Right ventricle myocardium (tissue), 1 donor: ENCODE measurements around the gene POTED.

GRCh38 chr21:5117534-5118026 lies 5403.8 kb upstream of the TPTE start:
- PRO-cap, 2 experiments = no peak in any of the 2 experiments

- PRO-cap, 2 experiments = no peak in any of the 2 experiments
Observed at GRCh38 chr21:5123576-5124001, 5397.8 kb upstream of the TPTE start.

- PRO-cap, 2 experiments = no peak in any of the 2 experiments
Observed at GRCh38 chr21:6318208-6318775, 4203.1 kb upstream of the TPTE start.

DNA sequence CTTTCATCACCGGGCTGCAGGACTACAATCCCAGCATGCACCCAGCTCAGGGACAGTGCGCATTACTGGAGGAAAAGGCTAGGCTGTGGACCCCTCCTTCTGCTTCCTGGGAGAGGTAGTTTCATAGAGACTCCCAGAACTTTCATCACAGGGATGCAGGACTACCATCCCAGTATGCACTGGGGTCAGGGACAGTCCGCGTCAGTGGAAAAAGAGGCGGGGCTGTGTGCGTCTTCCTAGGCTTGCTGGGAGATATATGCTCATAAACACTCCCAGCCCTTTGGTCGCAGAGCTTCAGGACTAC lies 4149.6 kb upstream of the TPTE start:
- PRO-cap, 2 experiments = no peak in any of the 2 experiments

- PRO-cap, 2 experiments = no peak in any of the 2 experiments
Observed at GRCh38 chr21:13609662-13610020, at the start of gene POTED. Gene POTED (plus strand): TSS chr21:13609777.

DNA sequence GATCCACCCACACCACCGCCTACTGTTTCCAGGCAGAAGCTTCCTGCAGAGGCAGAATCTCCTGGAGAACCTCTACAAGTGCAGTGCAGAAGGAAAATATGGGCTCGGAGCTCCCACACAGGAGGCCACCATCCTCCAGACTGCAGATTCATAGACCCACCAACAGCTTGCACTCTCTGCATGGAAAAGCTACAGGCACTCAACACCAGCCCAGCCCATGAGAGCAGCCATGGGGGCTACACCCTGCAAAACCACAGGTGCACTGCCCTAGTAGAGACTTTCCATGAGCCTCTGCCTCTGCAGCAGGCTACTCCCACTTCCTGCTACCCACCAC lies 284.1 kb downstream of the POTED start:
- PRO-cap, 2 experiments = no peak in any of the 2 experiments

DNA sequence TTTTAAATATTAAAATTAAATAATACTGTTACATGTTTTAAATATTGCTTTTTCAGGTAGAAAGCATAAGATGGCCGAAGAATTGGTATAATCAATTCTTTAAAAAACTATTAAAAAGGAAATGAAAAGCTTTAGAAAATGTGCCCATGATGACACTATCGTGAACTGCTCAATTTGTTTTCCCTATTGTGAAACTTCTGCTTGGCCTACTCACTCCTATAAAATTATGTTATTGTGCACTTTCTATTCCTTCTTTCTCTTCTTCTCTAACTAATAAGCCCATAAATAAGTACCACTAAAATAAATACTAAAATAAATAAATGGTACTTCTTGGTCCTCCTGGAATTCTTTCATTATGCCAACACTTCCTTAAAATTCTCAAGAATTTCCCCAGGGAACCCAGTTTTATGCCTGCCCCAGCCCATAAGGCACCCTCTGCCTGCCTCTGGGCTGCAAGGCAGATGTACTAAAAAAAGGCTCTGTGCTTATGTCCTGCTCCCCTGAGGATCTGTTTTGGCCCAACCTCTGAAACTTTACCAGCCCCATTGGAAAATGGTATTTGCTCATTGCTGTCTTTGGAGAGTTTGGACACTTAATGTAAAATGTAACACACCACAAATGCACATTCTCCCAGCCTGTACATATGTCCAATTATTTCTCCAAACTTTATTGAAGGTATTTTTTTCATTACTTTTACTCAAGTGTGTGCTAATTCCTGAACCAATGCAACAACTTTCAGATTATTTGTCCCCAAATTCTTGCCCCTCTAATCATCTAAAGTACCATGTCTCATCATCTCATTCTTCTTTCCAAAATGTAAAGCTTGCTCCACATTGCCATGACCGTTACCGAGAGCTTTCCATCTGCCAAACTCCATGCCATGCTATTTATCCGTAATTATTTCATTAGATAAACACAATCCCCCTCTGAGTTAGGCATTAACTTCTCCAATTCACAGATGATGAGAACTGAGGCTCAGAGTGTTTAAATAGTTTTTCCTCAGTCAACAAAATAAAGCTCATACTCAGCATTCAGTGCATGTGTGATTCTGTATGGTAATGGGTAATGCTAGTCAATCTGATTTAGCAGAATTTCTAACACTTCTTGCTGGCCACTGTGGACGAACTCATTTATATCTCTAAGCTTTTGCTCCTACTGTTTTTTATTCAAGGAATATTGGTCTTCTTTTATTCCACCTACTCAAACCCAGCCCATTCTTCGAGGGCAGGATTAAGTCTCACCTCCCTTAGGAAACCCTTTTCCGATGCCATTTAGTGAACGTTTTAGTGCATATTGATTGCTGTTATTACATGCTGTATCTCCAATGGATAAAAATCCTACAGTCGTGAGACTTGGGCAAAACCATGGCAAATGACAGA lies 17.6 kb downstream of the SAMSN1 start:
- PRO-cap, 2 experiments = no peak in any of the 2 experiments

GRCh38 chr21:14977470-14978245 lies 87.1 kb downstream of the NRIP1 start:
- PRO-cap, 2 experiments = no peak in any of the 2 experiments

- PRO-cap, 2 experiments = no peak in any of the 2 experiments
Observed at GRCh38 chr21:15055570-15055926, 9.3 kb downstream of the NRIP1 start.

DNA sequence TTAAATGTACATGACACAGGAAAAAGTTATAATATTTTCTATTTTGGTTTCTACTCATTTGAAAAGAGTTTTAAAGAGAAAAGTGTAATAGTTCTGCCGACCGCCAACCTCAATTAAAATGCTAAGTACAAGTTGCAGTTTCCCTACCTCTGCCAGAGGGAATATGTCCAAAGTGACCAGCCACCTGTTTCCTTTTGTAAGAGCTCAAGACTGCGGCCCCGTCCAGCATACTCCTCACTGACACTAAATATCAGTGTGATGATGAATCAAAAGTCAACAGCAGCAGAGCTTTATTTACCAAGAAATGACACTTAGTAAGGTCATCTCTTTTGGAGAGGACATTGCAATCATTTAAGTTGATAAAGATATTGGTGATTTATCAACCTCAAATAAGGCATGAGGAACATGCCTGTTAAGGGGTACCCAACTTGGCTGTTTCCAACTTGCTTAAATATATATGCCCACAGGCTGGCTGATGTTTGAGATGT lies 57.5 kb upstream of the NRIP1 start:
- PRO-cap, 2 experiments = no peak in any of the 2 experiments

GRCh38 chr21:15682837-15683578 lies 46.8 kb upstream of the USP25 start:
- PRO-cap, 2 experiments = no peak in any of the 2 experiments

DNA sequence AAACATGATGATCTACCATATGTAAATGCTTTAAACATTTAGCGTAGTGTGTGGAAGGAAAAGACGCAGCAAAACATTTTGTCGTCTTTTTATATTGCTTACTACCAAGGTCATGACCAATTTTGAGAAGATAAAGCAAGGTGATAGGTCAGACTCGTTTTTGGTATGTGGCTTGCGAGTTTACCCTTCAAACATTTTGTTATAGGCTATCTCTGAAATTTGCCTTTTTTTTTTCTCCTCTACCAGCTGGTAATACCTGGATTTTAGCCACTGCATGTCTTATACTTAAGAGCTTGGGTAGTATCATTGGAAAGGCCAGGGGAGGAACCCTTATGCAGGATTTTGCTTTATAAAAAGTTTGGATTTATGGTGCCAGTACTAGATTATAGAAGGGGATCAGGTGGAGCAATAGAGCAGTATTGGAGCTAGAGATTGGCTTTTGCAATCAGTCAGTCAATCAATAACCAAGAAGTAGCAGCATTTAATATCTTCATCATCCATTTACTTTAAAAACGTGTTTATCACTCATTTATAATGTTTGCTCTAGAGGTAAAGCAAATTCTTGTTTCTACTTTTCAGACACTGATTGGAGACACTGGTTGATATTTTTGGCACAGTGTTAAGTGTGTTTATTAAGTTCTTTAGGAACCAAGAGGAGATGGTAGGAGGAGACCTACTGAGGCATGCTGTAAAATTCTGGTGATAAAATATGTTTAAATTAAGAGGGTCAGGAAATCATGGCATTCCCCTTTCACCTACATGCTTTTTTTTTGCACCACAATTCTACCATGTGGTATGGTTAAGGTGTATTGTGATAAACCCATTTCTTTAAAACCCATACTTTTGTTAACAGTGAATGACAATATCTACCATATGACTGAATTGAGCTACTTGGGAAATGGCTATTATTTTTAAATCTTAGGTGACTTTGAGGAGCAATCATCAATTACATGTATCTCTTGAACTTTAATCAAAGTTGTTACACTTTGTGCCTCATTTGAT lies 58.5 kb downstream of the USP25 start:
- PRO-cap, 2 experiments = no peak in any of the 2 experiments

GRCh38 chr21:15791401-15791748 lies 61.6 kb downstream of the USP25 start:
- PRO-cap, 2 experiments = no peak in any of the 2 experiments

DNA sequence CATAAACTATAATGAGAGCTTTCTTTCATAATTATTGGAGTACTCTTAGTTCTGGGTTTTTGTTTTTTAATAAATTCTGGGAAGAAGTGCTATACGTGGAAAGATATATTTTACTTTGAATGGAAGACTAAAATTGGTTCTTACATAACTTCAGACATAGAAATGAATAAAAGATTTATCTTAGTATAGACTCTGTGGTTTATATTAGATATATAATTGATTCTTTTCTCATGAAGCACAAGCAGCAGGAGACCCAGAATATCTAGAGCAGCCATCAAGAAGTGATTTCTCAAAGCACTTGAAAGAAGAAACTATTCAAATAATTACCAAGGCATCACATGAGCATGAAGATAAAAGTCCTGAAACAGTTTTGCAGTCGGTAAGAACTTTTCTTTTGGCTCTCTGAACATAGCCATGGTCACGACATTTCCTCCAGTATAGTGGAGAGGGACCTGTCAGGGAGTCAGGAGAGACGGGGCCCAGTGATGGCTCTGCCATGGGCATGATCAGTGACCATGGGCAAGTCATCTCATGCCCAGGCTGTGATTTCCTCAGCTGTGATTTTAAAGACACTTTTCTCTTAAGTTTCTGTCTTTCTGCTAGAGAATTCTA lies 112.5 kb downstream of the USP25 start:
- PRO-cap, 2 experiments = no peak in any of the 2 experiments

- PRO-cap, 2 experiments = no peak in any of the 2 experiments
Observed at GRCh38 chr21:15885532-15886038, 155.8 kb downstream of the USP25 start.

DNA sequence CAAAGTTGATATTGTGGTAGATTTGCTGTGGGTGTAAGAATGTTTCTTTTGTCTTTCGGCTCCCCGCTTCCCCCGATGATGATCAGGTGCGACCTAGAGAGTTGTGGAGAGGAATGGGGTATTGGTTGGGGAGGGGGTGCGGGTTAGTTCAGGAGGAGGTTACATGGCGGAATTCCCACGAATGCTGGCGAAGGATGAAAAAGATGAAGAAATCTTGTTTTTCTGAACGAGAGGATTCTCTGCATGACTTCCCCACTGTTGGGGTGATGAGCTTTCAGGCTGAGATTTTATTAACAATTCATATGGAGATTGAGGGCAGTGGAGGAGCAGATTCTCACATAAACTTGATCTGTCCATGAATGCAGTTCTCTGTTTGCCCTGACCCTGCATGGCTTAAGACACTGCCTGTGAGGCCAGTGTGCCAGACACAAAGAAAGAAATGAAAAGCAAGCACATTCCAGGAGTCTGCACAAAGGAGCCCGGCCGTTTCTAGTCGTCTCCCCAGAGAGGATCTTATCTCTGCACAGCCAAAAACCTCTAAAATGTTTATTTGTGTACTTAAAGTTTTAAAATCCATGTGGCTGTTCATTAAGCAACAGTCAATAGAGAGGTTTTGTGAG lies 550.4 kb downstream of the USP25 start:
- PRO-cap, 2 experiments = peak in 2 of 2 experiments; most common plus-strand start position 455 of the sequence (in 2); most common minus-strand start position 370 of the sequence (in 1)

DNA sequence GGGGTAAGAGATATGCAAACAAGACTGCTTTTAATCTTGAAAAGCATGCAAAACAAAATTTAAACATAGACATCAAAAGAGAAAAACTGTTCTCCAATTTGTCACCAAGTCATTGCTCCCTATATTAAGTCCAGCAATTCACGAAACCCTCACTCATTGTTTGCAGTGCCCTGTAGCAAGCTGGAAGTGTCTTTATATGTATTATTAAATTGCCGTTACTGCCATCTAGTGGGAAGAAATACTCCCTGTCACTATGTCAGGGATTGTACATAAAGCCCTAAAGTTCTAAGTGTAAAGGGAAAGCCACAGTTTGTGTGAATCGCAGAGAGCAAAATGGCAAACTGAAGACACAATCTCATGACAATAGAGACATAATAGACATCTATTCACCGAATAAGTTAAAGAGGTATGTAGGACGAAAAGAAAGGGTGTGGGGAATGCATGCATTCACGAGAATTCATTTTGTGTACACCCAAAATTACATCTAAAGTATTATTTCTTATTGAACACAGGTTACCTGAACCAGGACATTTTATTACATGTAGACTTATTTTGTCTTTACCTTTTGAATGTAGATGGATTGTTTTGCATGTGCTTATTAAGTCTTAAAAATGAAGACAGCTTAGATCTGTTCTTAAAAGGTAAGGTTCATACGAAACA lies 600.7 kb downstream of the USP25 start:
- PRO-cap, 2 experiments = no peak in any of the 2 experiments

- PRO-cap, 2 experiments = no peak in any of the 2 experiments
Observed at GRCh38 chr21:16554318-16554890, 824.6 kb downstream of the USP25 start.

DNA sequence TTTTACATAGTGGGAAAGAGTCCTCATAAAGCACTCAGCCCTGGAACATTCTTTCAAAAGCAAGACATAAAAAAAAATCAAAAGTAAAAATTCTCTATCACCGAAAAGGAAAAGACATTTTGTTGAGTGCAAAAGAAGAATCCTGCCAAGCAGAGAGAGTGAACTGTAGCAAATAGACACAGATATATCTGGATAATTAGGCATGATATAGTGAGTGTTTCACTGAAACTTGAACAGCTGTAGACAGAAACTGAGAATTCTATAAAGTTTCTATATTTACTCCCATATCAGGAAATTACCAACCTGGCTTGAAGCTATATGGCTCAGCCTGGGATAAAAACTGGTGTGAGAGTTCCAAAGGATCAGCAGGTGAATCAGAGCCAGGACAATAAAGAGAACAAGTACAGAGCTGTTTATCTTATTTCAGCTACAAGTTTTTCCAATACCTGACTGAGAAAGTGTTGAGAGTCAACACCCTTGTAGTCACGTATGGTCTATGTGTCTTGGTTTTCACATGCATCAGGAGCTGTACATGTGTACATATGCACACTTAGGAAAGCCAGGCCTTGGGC lies 40.8 kb upstream of the CXADR start:
- PRO-cap, 2 experiments = no peak in any of the 2 experiments

DNA sequence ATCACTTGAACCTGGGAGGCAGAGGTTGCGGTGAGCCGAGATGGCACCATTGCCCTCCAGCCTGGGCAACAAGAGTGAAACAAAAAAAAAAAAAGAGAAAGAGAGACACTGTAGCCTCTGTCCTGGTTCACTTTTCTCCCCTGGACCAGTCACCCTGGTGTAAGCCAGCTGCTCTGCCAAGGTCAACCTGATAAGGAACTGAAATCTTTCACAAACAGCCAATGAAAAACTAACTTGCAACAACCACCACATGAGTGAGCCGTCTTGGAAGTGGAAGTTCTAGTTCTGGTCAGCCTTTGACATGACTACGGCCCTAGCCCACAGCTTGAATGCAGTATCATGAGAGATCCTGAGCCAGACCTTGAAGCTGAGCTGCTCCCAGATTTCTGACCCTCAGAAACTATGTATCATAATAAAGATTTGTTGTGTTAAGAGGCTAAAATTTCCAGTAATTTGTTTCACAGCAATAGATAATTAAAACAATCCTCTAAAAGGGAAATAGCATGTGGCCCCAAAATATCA lies 36.8 kb upstream of the CXADR start:
- PRO-cap, 2 experiments = no peak in any of the 2 experiments